Amniotic epithelial cell (primary cell): ENCODE measurements around the gene GH1.

DNA sequence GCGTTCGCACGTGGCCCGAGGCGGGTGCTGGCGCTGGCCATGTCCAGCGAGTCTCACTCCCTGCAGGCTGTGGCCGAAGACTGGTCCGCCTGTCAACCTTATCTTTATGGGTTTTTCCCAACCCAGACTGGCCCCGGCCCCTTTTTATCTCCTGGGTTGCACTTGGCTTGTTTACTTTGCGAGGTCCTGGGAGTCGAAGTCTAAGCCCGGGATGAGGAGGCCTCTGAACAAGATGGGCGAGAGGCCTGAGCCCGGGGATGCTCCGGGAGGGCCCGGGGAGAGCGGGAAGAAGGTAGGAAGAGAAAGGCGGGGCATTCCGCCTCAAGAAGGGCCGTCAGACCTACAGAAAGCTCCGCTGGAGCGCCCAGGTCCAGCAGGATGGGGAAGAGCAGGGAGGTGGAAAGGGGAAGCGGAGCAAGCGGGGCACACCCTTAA is 2.8 kb downstream of the TBX4 start:
- RRBS, result 28% methylated on average over 5 of the region's 25 CpGs

DNA sequence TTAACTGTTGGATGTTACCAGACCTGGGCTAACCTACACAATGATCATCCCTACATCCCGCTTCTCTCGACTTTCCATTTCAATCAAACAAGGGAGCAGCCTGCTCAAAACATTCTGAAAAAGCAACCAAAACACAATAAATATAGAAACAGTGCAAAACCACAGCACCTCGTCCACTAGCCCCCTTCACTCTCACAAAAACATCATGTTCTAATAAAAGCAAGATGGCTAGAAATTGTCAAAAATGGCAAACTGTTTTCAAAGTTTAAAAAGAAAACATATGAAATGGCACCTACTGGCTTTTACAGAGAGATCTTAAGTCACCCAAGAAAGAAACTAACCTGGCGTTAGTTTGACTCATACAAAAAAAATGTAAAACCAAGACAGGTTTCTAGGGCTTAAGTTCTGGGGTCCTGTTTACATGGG is 765 bp downstream of the MED13 start:
- RRBS, result no CpG with 5 or more reads among the region's 4 CpGs

DNA sequence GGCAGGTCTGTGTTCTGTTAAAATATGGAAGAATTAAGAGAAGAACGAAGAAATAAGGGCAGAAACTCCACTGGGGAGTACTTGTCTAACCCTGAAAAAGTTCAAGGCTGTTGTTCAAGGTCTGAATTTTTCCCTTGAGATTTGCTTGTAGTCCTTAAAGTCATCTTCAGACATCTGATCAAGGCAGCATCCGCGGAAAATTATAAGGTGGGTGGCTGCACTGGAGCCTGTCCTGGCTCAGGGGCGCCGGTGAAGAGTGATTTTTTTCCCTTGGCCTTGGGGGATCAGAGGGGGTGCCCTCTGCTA is 1.2 kb upstream of the TLK2 start:
- RRBS, result no CpG with 5 or more reads among the region's 5 CpGs

DNA sequence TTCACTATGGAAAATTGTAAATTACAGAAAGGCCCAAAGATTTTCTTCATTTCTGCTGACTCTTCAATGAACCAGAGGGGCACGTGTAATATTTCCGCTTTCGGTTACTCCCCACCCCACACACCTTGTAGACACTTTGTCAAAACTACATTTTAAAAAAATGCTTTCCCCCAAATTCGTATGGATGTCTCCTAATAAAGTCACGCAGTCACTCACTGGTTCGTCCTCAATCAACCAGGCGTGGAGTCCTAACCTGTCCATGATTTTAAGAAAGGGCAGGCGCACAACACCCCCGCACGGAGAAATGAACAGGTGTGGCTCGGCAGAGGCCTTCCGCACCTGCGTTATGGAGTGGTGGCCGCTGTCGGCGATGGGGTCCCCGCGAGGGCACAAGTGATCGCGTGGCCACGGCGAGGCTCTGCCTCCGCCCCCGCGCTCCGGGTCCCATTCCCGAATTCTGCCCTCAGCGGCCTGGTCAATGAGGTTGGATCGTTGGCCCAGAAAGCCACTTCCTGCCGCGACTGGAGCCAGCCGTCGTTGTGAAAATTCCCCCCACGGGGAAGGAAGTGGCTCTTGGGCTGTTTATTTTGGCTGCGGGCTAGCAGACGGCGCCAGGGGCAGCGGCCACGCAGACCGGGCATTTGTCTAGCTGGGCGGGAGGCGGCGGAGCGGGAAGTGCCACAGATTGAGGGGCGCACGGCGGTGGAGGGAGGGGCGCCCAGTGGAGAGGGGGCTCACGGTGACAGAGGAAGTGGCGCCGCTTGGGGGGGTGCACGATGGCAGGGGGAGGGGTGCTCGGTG is 24.7 kb downstream of the MRC2 start:
- RRBS, result no CpG with 5 or more reads among the region's 53 CpGs

GRCh38 chr17:62724591-62725264 is 83.4 kb downstream of the MARCHF10 start:
- RRBS, result no CpG with 5 or more reads among the region's 16 CpGs

GRCh38 chr17:63041290-63042310 is 75.6 kb downstream of the TANC2 start:
- RRBS, result no CpG with 5 or more reads among the region's 7 CpGs

- RRBS, result no CpG with 5 or more reads among the region's 6 CpGs
These were observed 151.0 kb downstream of the TANC2 start for GRCh38 chr17:63116851-63117560.

DNA sequence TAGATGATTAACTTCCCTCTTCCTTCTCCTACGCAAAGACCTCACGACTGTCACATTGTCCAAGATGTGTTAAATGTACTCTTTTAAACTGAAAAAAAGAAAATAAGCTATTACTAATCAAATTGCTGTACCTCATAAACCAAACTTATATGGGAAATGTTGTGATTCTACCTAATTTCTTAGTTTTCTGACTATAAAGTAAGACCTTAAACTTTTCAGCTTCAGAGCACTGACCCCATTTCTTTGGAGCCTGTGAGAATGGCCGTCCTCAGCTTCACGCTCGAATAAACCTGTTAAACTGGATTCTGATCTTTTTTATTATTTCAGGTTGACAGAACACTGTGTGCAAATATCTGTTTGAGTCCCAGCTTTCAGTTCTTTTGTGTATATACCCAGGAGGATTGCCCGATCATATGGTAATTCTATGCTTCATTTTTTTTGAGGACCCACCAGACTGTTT is 20.0 kb upstream of the KCNH6 start:
- RRBS, result no CpG with 5 or more reads among the region's 6 CpGs

- RRBS, result no CpG with 5 or more reads among the region's 36 CpGs
These were observed 502 bp upstream of the DCAF7 start for GRCh38 chr17:63549633-63550316.

DNA sequence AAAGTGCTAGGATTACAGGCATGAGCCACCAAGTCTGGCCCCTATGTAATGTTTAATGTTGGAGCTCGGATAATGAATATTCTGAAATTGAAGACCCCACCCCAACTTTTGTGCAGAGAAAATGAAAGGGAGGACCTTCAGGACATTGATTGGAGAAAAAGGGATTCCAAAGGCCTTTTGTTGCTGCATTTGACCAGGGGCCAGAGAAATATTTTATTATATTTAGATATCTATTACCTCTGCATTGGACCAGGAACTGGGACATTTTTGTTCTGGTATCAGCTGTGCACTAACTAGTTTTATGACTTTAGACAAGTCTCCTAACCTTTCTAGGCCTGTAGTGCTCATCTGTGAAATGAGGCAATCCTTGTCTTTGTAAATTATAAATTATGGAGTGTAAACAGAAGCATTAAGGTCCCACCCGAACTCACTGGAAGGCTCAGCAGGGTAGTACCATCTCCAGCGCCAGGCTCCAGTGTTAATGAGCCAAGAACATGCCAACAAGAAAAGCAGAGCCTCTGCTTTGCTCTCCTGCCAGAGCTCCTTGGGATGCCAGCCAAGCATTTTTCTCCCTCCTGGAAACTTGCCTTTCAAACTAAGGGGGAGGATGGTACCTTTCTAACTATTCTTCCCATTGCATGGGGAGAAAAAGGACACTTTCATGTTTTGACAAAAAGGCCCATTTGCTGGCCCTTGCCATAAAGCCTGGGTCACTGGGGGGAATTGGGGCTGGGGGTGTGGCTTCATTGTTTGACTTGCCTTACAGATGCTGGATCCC is 15.0 kb downstream of the LIMD2 start:
- RRBS, result no CpG with 5 or more reads among the region's 3 CpGs

- RRBS, result no CpG with 5 or more reads among the region's 8 CpGs
These were observed 9.8 kb downstream of the LIMD2 start for GRCh38 chr17:63690071-63690541.

- RRBS, result no CpG with 5 or more reads among the region's 6 CpGs
These were observed 784 bp downstream of the STRADA start for GRCh38 chr17:63740818-63741212.

GRCh38 chr17:63918643-63919267 is at the start of gene GH1:
Gene GH1 (minus strand): TSS chr17:63918839.
- RRBS, result no CpG with 5 or more reads among the region's 14 CpGs

DNA sequence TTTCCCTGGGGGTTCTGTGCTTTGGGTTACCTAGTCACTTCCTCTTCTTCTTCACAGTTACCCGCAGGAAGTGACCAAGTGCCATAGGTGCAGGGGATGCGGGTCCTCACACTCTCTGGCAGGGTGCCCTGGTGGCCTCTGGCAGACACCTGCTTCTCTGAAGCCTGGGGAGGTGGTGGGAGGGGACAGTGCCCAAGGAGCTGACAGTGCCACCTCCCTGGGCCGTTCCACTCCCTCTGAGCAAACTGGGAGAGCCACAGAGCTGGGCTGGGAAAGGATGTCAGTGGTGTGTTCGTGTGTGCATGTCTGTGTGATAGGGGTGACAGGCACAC is 18.2 kb downstream of the SCN4A start:
- RRBS, result no CpG with 5 or more reads among the region's 4 CpGs

DNA sequence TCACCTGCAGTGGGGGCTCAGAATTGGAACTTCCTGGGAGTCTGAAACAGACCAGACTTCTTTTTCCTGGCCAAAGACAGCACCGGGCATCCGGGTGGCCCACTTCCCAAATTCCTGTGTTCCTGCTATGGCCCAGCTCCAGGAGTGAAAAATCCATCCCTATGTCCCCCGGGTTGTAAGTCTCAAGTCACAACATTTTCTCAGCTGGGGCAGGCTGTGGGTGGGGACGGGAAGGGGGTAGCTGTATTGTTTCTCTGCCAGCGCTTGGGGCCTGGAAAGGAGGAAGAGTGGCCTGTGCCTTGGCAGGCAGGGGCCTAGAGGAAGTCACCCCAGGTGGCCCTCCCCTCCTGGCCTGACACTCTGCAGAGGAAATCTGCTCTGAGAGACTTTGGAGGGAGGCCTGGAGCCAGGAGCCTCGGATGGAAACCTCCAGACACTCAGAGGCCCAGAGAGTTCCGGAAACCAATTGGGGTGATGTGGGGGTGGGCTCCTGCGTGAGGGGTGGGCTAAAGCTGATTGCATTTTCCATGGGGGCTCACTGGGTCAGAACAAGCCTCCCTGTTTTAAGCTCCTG is 10.6 kb upstream of the SCN4A start:
- RRBS, result 93% methylated on average over 2 of the region's 8 CpGs

DNA sequence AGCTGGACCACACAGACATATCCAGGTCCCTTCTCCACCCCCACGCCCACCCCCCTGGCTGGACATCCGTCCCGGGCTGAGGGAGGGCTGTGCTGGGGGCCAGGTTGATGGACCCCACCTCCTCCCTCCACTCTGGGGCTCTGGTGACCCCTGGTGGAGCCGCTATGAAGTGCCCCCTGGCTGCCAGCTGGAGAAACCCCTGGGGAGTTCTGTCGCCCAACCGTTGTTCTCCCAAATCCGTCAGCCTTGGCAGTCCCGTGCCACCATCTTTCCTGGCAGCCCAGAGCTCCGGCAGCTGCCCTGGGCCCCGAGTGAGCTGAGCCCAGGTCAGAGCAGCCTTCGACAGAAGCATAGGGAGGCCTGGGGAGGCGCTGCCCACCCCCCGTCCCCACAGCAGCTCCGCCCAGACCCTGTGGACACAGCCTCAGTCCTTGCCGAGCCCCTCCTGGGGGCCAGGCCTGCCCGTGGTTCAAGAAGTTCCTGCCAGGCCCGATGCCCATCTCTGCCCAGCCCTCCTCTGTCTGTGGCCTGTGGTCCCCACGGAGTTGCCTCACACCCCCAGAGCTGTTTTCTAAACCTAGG is 7.6 kb upstream of the PRR29 start:
- RRBS, result no CpG with 5 or more reads among the region's 18 CpGs

- RRBS, result no CpG with 5 or more reads among the region's 4 CpGs
These were observed 4.0 kb downstream of the ICAM2 start for GRCh38 chr17:64016463-64016903.

DNA sequence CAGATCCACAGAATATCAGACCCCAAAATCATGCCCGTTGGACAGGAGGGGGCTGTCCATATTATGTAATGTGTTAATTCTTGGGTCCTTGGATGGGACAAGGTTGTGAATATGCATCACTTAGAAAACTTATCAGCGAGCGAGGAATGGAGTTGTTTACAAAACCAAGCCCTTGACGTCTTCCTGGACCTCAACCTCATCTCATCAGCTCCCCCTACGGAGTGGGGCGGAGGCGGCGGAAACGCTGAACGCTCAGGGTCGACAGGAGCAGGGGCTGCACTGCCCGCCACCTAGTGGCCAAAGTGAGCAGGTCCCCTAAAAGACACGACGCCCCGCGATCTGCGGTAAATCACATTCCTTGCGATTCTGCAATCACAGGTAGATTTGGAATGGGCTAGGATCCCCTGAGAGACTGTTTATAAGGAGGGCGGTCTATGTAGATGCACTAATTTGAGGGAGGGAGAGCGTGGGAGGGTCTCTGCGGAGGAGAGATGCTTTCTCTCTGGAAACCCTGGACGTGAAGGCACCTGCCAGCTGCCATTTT is 5.3 kb upstream of the ICAM2 start:
- RRBS, result no CpG with 5 or more reads among the region's 22 CpGs

DNA sequence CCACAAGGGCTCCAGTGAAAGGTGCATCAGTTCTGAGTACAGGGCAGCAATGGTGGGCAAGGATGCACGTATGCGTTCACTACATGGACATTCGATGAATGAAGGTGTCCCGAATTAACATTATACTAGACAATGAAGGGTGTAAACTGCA is 17.0 kb upstream of the ERN1 start:
- RRBS, result no CpG with 5 or more reads among the region's 4 CpGs

DNA sequence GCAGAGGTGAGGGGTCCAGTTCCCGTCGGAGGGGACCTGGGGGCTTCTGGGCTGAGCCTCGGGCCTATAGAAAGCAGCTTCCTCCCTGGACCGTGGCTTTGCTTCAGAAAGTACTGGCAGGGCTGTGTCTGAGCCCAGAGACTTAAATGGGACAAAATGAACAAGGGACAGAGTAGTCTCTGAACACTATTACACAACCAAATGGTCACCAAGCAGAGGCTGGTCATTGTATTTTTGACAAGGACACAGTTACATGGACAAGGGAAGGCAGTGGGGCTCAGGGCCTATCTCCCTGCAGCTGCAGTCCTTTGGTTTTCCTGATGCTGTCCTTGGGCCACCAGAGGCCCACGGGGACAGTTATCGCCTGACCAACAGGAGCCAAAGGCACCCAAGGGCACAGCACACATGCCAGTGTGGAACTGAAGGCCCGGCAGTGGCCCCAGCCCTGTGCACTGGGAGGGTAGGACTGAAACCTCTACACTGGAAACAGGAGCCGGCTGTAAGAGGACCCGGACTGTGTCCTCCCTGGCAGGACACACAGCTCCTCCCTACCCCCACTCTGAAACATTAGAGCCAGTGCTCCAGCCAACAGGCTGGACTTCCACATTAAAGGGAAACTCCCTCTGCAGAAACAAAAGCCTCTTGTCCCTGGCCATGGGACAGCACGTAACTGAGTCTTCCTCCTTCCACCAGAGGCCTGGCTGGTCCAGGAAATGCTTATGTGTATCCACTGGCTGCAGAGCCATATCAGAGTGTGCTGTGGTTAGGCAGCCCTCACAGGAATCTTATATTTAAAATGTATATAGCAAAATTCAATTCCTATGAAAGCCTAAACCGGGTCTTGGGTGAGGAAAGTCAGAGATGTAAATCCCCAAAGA is 26.1 kb upstream of the ERN1 start:
- RRBS, result 70% methylated on average over 2 of the region's 11 CpGs